Measurements from ENCODE around the genes CEACAM1, PSG5, PSG4, TEX101, LYPD3 and ETHE1.

DNA sequence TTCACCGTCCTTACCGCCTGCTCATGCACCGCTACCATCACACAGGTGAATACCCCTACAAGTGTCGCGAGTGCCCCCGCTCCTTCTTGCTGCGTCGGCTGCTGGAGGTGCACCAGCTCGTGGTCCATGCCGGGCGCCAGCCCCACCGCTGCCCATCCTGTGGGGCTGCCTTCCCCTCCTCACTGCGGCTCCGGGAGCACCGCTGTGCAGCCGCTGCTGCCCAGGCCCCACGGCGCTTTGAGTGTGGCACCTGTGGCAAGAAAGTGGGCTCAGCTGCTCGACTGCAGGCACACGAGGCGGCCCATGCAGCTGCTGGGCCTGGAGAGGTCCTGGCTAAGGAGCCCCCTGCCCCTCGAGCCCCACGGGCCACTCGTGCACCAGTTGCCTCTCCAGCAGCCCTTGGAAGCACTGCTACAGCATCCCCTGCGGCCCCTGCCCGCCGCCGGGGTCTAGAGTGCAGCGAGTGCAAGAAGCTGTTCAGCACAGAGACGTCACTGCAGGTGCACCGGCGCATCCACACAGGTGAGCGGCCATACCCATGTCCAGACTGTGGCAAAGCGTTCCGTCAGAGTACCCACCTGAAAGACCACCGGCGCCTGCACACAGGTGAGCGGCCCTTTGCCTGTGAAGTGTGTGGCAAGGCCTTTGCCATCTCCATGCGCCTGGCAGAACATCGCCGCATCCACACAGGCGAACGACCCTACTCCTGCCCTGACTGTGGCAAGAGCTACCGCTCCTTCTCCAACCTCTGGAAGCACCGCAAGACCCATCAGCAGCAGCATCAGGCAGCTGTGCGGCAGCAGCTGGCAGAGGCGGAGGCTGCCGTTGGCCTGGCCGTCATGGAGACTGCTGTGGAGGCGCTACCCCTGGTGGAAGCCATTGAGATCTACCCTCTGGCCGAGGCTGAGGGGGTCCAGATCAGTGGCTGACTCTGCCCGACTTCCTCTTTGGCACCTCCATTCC, 4.7 kb downstream of the ZNF574 start:
- RRBS = 94% methylated on average over 14 of the region's 52 CpGs

DNA sequence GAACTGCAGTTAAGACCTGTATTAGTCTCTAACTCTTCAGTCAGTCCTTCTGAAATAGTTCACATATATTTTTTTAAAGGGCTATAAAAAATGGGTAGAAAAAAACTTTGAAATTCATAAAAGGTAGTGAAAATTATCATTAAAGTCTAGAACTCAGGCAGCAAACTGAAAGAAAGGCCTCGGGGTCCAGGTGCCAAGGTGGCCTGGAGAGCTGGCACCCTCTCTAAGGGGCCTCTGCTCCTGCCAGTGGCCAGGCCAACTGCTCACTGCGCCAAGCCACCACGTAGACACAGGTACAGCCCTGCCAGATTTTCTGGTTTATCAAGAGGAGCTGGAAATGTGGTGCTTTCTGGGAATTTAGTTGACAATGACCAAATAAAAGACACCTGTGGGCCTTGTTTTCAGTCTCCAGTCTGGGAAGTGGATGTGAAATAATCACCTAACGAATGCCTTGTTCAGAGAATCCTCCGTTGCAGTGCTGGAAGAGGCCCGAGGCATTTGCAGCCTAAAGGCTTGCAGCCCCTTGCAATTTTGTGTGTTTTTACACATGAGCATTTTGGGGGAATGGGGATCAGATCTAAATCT, 22.8 kb downstream of the ZNF574 start:
- RRBS = no CpG with 5 or more reads among the region's 6 CpGs

GRCh38 chr19:42191561-42192553, 25.6 kb downstream of the DEDD2 start:
- RRBS = no CpG with 5 or more reads among the region's 7 CpGs

DNA sequence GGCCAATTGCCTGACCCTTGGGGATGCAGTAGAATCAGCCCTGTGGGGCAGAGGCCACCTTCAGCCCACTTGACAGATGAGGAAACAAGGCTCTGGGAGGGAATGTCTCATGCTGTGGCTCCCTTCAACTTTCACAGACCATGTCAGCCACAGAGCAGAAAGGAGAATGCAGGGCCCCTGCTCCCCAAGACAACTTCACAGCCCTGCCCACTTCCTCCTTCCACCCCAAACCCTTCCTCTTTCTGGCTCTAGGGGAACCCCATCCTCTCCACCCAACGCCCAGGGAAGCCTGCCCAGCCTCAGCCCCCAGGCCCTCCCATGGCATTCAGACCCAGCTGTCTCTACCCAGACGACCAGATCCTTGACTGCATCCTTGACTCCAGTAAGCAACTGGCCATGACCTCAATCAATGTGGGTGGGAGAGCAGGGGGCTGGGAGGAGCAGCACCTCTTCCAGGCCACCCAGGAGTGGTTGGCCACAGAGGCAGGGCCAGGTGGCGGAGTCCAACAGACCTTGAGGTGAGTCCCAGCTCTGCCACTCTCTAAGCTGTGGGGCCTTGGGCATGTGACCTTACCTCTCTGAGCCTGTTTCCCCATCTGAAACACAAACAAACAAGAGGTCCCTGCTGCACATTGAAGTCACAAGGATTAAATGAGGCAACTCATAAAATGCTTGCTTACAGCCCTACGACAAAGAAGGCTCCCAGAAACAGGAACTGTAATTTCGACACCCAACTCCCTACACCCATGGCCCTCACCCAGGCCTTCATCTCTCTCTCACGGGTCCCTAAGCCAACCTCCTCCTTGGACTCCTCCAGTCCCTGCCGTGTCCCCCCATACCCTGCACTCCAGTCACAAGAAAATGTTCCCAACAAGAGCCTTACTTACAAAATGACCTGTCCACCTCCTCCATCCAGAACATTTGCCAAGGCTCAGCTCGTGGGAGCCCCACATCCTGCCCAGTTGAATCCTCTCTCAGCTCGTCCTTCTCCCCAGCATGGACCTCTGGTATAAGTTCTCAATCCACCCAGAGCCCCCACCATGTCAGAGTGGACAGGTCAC, 15.7 kb downstream of the DEDD2 start:
- RRBS = no CpG with 5 or more reads among the region's 9 CpGs

GRCh38 chr19:42247432-42248449, 5.3 kb upstream of the GSK3A start:
- RRBS = no CpG with 5 or more reads among the region's 9 CpGs

DNA sequence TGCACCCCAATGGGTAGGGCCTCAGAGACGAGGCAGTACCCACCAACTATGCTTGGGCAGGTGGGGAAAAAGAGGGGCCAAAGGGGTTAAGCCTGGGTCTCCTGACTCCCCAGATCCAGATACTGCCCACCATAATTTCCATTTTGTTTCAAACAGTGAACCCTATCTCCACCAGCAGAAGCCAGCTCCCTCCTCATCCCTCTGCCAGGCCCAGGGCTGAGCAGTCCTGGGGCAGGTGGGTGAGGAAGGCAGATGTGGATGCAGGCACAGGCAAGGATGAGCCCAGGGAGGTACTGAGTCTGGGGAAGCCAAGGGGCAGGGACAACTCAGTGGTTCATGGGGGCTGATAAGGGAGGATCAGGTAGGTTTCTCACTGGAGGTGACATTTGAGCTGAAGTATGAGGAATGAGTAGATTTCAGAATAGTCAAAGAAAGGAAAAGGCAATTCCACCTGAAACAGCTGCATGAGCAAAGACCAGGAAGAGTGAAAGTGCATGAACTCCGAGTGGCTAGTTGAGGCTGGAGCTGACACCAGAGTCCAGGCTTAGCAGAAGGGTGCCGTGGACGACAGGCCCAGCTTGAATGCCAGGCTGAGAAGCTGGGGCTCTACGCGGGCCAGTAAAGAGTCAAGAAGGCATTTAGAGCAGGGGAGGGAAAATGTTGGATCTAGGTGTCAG, 10.2 kb downstream of the CIC start:
- RRBS = no CpG with 5 or more reads among the region's 6 CpGs

- RRBS = 1% methylated on average over 6 of the region's 12 CpGs
These were observed 11.7 kb downstream of the CIC start for GRCh38 chr19:42280873-42281121.

DNA sequence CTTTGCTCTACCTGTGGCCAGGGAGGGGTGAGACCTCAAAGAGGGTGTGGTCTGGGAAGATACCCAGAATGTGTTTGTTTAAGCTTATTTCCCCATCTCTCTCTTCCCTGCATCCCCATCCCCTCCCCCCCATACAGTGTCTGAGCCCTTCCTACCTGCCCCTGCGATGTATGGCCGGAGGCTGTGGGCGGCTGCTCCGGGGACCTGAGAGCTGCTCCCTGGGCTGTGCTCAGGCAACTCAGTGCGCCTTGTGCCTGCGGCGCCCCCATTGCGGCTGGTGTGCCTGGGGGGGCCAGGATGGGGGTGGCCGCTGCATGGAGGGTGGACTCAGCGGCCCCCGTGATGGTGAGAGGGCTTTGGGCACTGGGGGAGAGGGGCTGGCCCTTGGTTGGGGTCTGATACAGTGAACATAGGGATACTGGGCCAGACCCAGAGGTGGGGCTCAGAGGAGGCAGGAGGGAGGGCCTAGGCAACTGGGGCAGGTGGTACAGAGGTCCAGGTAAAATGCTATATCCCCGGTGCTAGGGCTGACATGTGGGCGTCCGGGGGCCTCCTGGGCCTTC, 21.7 kb downstream of the CNFN start:
- RRBS = no CpG with 5 or more reads among the region's 14 CpGs

DNA sequence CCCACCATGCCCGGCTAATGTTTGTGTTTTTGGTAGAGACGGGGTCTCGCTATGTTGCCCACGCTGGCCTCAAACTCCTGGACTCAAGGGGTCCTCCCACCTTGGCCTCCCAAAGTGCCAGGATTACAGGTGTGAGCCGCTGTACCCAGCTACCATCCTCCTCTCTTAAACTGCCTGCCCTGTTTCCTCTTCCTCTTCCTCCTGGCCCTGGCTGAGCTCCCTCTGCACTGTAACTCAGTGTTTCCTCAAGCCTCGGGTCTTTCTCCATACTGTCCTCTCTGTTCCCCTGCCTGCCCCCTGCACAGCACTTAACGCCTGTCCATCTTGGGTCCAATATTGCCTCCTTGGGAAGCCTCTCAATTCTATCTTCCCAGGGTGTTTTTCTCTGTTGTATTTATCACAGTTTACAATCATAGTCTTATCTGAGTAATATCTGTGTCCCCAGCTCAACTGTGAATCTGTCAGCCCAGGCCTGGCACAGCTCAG, 6.1 kb downstream of the LIPE start:
- RRBS = no CpG with 5 or more reads among the region's 7 CpGs

DNA sequence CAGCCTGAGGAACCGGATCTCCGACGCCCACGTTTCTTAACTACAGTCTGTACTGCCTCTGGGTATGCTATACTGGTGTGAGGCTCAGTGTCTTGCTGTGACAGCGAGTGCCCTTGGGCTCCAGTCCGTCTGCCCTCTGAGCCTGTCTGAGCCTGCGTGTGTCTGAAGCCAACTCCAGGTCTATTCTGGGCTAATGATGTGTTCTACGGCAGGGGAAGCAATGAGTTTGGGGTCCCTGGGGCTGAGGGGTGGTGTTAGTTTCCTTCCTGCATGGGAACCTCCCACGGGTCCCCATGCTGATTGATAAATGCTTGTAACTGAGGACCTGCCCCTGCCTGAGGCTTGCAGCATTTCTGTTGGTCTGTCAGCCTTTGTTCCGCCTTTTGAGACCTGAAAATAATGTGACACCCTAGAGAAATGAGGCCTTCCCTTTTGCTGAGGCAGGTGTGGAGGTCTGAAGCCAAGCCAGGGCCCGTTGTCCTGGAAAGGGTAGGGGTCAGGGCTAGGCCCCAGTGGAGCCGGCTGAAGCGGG, 4.8 kb downstream of the LIPE start:
- RRBS = no CpG with 5 or more reads among the region's 13 CpGs

GRCh38 chr19:42450678-42450947, 7.9 kb upstream of the CXCL17 start:
- RRBS = no CpG with 5 or more reads among the region's 1 CpG

DNA sequence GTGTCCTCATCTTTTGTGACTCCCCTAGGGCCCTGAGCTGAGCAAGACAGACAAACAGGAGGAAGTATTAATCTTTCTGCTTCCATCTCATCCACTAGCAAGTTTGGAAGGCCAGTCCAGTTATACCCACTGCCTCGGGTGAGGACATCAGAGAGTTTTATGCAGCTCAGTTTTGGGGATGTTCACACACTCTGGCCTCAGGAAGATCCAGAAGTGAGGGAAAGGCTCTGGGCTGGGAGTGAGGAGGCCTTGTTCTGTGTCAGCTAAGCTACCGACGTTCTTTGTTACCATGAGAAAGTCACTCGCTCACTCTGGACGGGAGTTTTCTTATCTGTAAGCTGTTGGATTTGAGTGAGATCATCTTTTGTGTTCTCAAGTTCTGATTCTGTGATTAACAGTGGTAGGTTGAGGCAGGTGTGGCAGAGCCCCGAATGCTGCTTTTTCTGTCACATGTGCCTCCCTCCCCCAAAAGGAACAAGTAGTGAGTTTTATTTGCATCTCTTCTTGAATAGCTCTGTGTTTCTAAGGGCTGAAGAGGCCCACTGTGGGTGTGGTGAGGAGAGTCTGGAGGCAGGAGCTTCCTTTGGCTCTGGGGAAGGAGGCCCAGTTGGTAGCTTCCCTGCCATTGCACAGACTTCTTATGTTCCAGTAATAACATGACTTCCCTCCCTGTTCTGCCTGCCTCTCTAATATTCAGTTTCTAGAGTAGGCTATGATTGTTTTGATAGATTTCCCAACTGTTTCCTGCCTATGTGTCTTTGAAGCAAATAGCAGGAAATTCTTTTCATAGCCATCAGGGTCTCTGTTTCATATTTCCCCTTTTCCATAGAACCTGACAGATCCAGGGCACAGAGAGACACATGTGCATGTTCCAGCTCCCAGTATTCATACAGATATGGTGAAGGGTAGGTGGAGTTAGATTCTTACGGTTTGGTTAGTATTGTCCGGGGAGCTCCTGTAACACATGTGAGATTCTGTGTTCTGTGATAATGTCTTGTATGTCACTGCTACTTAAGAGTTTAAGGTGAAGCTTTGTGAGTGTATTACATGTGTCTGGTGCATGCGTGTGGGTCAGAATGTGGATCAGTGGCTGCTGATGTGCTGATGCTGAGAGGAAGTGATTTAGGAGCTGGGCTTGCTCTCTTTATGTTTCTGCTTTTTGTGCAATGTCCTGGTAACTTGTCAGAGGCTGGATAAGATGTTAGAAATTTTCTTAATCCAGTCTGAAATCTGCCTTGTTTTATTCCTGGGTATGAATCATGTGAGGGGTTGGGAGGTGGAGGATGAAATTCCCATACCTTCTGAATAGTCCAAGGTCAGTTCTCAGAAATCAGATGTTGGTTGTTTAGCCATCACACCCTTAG, 24.0 kb upstream of the CXCL17 start:
- RRBS = no CpG with 5 or more reads among the region's 9 CpGs

DNA sequence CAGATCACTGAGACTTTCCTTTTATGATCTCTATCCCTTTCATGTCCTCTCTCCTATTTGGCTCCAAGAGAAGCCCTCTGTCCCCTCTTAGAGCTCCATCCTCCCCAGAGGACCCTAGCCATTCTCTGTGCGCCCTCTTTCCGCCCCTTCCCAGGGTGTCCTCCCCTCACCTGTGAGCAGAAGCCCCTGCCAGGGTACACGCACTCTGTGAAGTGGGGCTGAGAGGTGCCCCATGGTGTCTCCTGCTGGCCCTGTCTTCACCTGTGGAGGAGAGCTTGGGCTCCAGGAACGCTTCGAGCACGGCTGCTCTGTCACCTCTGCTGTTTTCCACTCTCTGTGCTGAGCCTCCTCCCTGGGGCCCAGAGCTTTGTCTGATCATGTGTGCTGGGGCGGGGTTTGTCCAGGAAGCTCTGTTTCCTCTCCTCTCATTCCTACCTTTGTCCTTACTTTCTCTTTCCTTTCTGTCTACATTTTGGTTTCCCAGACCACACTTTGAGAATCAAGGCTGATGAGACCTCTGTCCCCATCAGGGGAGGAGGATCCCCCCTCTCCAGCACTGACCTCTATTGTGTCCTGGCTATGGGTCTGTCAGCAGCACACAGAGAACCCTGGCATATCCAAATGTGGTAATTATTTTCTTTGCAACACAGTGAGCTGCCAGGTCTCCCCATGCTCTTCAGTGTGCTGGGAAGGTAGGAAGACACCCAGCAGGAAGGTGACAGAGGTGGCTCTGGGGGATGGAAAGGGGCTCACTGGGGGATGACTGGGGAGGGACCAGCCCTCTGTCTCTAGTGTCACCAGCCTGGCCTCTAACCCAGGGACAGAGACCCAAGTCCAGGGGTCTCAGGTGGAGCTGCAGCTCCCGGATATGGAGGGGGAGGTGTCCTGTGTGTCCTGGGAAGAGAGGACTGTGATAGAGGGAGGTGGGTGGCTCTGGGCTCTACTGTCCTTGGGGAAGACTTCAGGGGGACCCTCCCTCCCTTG, at the start of gene CEACAM1:
CEACAM1 (minus strand) TSS at position 341 of the 984 bp plus-strand sequence.
- RRBS = no CpG with 5 or more reads among the region's 8 CpGs

GRCh38 chr19:43186411-43186740, at the start of gene PSG5:
Gene PSG5 (minus strand): TSS chr19:43186536.
- RRBS = no CpG with 5 or more reads among the region's 3 CpGs

DNA sequence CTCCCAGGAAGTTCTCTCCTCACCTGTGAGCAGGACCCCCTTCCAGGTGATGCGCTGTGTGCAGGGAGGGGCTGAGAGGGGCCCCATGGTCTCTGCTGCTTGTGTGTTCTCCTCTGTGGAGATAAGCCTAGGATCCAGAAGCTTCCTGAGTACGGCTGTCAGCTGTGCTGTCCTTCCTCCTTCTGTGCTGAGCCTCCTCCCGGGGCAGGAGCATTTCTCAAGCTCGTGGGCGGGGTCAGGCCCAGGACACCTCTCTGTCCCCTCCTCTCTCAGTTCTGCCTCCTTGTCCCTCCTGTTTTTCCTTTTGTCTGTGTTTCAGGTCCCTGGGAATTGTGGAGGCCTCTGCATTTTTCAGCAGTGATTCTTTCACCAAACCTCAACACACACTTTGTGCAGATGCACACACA, at the start of gene PSG4:
PSG4 (minus strand) TSS at position 189 of the 407 bp plus-strand sequence.
- RRBS = no CpG with 5 or more reads among the region's 5 CpGs

DNA sequence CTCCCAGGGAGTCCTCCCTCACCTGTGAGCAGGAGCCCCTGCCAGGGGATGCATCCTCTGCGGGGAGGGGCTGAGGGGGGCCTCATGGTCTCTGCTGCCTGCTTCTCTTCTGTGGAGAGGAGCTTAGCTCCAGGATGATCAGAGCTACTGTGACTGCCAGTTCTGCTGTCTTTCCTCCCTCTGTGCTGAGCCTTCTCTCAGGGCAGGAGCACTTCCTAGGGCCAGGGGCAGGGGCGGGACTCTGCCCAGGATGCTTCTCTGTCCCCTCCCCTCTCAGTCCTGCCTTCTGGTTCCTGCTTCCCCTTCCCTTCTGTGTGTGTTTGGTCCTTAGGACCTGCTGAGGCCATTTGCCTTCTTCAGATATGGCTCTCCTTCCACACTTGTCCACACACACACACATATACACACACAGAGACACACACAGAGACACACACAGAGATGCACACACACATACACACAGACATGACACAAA, 22.1 kb upstream of the CD177 start:
- RRBS = no CpG with 5 or more reads among the region's 2 CpGs

DNA sequence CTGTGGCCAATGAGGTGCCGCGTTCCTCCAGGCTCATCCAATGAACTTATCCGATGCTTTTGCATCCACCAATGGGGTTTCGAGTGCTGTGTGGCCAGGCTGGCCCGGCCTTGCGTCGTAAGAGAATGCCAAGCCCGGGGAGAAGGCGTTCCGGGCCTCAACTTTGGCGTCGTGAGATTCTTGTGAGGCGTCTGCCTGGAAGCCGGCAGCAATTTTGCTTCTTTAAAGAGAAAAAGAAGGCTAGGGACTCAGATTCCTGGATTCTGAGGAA, at the start of gene TEX101:
TEX101 (plus strand) TSS at position 120 of the 271 bp plus-strand sequence.
- RRBS = 89% methylated on average over 5 of the region's 14 CpGs

GRCh38 chr19:43465353-43466001, at the start of gene LYPD3:
Gene LYPD3 (minus strand): TSS chr19:43465608.
- RRBS = no CpG with 5 or more reads among the region's 24 CpGs

DNA sequence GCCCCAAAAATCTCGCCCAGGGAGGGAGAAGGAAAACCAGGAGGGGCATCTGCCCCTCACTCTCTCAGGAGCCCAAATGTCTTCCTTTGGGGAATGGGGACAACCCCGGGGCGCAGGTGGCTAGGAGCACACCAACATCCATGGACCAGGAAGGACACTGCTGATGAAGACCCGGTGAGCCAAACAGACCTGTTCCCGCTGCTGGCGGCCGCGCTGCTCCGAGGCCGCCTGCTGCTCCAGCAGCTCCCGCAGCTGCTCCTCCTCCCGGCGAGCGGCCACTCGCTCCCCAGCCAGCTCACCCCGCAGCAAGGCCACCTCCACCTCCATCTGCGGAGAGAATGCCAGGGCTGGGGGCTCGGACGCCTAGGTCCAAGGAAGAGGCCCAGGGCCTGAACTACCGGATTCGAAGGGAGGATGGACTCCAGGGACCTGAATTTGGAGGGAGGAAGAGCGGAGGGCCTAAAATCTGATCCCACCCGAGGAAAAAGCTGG, 3.0 kb downstream of the PHLDB3 start:
- RRBS = 81% methylated on average over 10 of the region's 23 CpGs

DNA sequence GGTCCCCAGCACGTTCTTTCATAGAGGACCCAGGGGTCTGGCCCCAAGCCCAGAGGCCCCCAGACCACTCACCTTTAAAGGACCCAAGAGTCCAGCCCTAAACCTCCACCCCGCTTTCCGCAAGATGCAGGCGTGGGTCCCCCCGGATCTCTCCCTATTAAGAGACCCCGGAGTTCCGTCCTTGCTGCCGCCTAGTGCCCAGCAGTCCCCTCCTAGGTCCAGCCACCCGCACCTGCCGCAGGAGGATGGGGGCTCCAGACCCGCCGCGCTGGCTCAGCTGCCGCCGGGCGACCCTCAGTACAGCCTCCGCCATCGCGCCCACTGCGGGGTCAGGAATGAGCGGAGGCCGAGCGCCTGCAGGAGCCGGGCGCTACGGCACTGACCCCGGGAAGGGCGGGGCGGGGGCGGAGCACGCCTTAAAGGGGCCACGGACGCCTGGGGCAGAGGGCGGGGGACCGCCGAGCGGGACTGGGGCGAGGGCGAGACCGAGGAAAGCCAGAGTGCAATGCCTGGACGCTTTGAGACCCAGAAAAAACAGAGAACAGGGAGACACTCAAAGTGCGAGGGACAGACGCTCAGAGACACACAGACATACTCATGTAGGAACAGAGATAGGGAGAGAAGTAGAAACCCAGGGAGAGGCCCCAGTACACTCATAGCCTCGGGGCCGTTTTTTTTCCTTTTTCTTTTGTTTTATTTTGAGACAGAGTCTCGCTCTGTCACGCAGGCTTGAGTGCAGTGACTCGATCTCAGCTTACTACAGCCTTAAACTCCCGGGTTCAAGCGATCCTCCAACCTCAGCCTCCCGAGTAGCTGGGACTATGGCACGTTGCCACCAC, at the start of gene ETHE1:
ETHE1 (minus strand) TSS at position 337 of the 839 bp plus-strand sequence.
- RRBS = under 1% methylated on average over 16 of the region's 52 CpGs